SK-N-MC (cell line): ENCODE measurements around a stretch of chr13.

DNA sequence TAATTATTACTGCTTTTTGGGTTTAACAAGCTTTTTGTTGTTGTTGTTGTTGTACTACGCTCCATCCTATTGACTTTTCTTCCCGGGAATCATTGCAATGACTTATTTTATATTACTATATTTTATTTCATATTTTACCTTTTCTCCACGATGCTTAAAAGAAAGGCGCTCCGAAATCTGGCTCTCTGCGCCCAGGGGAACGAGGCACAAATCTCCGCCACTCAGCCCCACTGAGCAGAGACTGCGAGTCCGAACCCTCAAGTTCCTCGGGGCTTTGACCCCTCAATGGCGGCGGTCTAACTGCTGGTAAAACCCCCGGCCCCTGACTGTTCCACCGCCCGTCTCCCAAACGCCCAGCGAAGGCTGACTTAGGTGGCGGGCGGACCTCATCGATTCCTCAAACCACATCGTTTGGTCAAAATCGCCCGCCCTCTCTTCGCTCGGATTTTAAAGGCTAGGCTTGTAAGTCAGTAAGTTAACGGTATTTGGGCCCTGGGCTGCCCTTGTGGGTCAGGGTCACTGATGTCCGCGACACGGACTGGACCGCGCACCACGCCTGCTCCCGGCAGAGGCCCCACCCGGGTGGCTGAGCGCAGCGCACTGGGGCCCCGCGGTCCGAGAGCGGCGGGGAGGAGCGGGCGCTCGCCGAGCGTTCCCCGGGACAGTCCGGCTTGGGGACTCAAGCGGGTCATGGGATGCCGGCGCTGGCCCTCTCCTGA lies 1.3 kb downstream of the FLT1 start:
- RRBS = 13% methylated on average over 12 of the region's 52 CpGs

DNA sequence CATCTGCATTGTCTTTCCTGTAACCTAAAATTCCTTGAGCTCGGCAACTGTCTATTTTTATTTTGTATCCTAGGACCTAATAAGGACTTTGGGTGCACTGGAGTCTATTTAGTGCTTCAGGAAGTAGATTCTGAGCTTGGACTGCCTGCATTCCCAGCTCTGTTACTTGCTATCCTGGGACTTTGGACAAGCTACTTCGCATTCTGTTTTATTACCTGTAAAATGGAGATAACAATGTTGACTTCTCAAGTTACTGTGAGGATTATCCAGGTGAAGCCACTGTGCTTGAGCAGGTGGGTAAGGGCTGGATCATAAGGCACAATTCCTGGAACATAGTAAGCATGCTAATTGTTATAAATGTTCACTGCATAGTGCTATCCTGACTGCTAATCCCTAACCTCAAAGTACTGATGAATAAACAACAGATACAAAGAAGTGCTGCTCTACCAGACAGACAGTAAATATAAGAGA lies 50.7 kb upstream of the FLT1 start:
- RRBS = no CpG with 5 or more reads among the region's 2 CpGs

DNA sequence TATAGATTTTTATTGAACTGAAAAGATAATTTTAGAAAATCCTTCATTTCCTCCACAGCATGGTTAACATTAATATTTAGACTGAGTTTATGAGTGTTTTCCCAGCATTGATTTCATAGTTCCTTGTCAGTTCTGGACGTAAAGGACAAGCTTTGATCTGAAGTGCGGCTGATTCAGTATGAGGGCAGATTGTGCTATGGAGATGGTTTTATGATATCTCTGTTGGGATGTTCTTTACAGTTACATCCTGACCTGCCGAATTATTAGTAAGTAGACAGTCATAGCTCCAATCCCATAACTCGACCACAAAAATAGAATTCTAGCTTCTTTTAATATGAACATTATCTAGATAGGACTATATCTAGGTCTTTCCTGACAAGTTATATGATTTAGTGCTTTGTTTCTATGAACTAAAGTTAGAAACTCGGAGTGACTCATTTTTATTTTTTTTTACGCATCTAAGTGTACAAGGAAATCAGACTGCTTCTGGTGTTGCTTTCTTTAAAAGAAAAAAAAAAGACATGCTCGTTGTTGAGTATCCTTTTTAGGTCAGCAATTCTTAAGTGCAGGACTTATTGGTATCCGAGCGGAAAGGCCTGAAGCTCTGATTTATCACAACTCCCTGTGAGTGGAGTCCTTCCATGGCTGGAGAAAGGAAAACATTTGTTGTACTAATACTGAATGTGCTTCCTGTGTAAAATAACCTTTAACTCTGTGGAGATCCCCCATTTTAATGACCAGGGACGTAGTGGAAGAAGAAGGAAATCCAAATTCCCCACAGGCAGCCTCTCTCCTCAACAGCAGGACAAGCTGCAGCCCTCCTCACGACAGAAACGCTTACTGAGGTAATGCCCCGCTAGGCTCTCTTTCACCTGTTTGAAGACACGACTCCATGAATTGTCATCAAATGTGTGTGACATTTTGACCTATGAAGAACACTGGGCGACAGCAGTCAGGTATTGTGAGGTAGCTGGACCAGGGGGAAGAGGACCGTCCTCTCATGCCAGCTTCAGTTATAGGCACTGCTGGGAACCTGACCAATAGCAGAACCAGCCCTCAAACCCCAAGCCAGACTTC lies 18.0 kb upstream of the POMP start:
- RRBS = no CpG with 5 or more reads among the region's 16 CpGs

DNA sequence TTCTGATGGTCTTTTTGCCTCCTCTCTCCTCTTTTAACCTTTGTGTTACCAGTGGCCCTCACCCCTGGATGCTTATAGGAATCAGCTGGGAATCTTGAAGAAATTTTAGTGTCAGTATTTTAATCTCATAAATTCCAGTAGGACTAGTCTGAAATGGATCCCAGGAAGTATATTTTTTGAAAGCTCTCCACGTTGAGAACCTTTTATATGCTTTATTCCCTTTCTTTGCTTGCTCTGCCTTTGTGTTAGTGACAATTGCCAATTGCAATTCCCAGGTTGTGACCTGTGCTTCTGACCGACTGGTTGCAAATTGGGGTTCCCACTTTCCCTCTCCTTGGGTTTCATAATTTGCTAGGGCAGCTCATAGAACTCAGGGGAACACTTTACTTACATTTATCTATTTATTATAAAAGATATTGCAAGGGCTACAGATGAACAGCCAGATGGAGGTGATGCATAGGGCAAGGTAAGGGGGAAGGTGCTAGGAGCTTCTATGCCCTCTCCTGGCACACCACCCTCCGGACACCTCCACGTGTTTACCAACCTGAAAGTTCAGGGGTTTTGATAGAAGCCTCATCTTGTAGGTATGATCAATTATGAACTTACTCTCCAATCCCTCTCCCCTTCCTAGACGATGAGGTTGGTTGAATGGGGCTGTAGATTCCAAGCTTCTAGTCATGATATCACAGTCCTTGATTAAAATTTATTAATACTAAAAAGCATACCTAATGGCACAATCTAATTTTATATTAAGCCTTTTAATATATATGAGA lies 21.1 kb downstream of the POMP start:
- RRBS = no CpG with 5 or more reads among the region's 5 CpGs

DNA sequence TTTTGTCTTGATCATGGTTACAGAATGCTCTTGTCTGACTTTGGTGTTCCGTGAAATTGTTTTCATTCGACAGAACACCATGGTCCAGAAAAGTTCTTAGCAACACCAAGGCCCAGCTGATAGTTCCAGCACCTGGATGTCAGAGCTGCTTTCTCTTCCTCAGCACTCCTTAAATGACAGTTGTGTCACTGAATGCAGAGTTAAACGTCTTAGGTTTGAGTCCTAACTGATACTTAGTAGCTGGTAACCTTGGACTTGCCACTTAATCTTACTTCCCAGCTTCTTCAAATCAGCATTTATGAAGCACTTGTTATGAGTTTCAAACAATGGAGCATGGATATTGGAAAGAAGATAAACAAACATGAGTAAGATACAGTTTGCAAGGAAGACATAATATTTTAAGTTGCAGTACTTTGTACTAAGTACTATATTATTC lies 1.2 kb upstream of the SLC46A3 start:
- RRBS = no CpG with 5 or more reads among the region's 3 CpGs

GRCh38 chr13:28820590-28821003 lies 458 bp downstream of the MTUS2 start:
- RRBS = 75% methylated on average over 8 of the region's 23 CpGs

- RRBS = no CpG with 5 or more reads among the region's 7 CpGs
Observed at GRCh38 chr13:28954524-28955149, 134.5 kb downstream of the MTUS2 start.

DNA sequence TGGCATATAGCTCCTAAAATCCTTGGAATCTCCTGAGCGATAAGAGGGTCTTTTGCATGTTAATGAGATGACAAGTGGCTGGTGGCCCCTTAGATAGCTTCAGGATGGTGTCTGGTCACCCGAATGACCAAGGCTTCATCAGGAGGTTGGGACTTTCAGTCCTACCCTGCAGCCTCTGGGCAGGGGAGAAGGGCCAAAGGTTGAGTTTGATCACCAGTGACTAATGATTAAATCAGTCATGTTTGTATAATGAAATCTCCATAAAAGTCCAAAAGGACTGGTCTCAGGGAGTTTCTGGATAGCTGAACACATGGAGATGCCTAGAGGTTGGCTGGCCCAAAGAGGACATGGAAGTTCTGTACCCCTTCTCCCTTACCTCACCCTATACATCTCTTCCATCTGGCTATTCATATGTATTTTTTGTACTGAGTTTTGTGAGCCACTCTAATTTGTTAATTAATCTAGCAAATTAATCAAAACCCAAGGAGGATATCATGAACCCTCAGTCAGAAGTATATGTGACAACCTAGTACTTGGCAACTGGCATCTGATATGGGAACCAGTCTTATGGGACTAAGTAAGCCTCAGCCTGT lies 316.3 kb downstream of the MTUS2 start:
- RRBS = no CpG with 5 or more reads among the region's 2 CpGs

- RRBS = no CpG with 5 or more reads among the region's 20 CpGs
Observed at GRCh38 chr13:29509633-29510670, 85.5 kb downstream of the SLC7A1 start.

- RRBS = no CpG with 5 or more reads among the region's 14 CpGs
Observed at GRCh38 chr13:29743010-29743577, 107.3 kb downstream of the UBL3 start.

GRCh38 chr13:29810365-29811063 lies 39.9 kb downstream of the UBL3 start:
- RRBS = no CpG with 5 or more reads among the region's 4 CpGs

GRCh38 chr13:29877510-29878032 lies 27.2 kb upstream of the UBL3 start:
- RRBS = no CpG with 5 or more reads among the region's 6 CpGs

DNA sequence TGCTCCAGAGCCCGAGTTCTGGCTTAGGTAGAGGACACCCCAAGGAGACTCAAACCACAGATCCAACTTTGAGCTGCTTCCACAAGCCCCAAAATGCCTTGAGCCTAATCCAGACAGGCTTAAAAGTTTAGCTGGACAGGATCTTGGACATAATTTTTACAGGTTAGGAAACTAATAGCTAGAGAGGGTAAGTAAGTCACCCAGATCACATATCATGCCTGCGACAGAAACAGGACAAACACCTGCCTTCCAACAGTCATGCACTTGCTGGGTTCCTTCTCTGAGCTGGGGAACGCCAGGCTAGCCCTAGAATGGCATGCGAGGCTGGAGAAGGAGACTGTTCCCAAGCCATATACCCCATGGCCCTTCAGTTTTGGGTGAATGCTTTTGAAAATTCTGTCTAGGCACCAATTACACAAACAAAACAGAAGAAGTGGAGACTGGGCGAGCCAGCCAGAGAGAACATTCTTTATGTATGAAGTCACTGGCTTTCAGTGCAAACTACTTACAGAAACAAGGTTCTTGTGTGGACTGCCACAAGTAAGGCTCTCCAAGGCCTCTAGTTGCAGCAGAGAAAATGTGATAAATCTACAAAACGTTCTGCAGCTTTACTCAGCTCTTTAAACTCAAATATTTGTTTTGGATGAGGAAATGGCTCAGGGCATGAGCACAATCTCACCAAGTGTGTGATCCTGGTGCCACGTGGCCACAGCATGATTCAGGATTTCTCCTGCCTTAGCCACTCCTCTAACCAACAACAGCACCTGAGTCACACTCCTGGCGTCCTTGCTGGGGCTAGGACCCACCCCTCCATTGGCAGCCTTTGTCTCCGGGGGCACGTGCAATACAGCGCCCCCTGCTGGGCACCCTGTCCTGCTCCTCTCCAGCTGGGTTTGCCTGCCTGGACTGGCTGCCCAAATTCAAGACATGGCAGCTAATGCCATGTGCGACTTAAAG lies 73.4 kb upstream of the UBL3 start:
- RRBS = no CpG with 5 or more reads among the region's 12 CpGs

GRCh38 chr13:30114003-30115389 lies 192.9 kb downstream of the KATNAL1 start:
- RRBS = 11% methylated on average over 14 of the region's 84 CpGs

GRCh38 chr13:30142792-30143302 lies 164.5 kb downstream of the KATNAL1 start:
- RRBS = 14% methylated on average over 5 of the region's 11 CpGs

DNA sequence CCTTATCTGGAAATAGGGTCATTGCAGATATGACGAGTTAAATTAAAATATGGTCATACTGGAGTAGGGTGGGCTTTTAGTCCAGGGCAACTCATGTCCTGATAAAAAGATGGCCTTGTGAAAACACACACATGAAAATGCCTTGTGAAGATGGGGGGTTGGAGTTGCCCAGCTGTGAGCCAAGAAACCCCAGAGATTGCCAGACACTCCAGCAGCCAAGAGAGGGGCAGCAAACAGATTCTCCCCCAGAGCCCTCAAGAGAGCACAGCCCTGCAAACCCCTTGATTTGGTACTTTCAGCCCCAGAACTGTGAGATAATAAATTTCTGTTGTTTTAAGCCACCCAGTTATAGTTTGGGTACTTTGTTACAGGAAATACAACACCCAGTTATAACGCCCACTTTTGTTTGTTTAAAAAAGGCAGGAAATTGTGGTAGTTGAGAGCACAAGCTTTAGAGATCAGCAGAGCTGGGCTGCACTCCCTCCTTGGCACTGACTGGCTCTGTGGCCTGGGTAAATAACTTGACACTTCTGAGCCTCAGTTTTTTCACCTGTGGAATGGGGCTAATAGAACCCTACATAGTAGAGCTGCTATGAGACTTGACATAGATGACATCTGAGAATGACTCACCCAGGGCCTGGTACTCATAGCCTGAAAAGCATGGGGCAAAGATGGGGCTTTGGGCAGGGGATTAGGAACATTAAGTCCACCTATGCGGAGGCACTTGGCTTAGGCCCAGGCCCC lies 159.4 kb downstream of the KATNAL1 start:
- RRBS = no CpG with 5 or more reads among the region's 3 CpGs

DNA sequence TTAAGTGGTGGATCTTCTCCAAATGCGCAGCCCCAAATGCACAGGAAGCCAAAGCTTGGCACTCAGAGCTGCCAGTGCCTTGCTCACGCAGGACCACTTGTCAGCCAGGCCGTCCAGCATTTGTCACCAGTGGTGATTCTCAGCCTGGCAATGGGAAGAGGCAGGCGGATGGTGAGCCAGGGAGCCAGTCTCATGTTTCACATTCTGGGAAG lies 158.5 kb downstream of the KATNAL1 start:
- RRBS = no CpG with 5 or more reads among the region's 4 CpGs

DNA sequence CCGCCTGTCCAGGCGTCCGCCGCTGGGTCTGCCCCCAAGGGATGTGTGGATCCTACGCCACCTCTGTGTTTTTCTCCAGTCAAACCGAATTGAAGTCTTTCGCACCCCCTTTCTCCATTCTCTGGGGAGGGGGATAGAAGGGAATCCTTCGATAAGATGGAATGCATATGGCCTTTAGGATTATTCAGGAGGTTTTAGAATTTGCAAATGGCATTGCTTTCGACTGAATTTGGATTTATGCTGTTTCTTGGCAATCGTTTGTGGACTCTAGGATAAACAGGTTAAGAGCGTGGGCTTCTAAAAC lies 382 bp upstream of the KATNAL1 start:
- RRBS = no CpG with 5 or more reads among the region's 11 CpGs

- RRBS = no CpG with 5 or more reads among the region's 5 CpGs
Observed at GRCh38 chr13:30346243-30346801, 39.0 kb upstream of the KATNAL1 start.

GRCh38 chr13:30430221-30430672 lies 8.0 kb downstream of the UBE2L5 start:
- RRBS = no CpG with 5 or more reads among the region's 3 CpGs